A172 (cell line): ENCODE measurements around a stretch of chr11.

GRCh38 chr11:11481420-11481939 lies 128.4 kb upstream of the CSNK2A3 start:
- RAMPAGE, long total RNA, result no peak

DNA sequence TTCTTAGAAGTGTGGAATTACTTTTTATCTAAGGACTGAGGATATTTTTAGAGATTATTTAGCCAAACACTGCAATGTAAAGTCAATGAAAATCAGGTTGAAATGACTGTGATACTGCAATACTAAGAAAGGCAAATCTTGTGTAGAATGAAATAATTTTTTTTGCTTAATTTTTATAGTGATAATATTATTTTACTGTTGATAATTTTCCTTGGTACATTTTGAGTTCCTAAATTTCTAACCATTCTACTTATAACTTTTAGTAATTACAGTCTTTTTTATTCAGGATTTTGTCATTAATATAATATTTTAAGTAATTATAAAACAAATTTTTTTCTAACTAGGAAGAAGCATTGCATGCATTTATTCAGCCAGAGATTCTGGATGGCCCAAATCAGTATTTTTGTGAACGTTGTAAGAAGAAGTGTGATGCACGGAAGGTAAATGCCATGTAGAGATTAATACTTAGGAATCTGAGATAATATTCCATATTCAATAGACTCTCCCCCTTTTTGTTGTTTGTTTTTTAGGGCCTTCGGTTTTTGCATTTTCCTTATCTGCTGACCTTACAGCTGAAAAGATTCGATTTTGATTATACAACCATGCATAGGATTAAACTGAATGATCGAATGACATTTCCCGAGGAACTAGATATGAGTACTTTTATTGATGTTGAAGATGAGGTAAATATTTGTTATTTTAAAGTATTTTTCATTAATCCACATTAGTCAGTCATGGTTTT lies 78.2 kb downstream of the USP47 start:
- RAMPAGE, long total RNA, result no peak

GRCh38 chr11:11979828-11980130 lies 28.6 kb downstream of the DKK3 start:
- RAMPAGE, long total RNA, result no peak

GRCh38 chr11:12005343-12005876 lies 3.0 kb downstream of the DKK3 start:
- RAMPAGE, long total RNA, result no peak

DNA sequence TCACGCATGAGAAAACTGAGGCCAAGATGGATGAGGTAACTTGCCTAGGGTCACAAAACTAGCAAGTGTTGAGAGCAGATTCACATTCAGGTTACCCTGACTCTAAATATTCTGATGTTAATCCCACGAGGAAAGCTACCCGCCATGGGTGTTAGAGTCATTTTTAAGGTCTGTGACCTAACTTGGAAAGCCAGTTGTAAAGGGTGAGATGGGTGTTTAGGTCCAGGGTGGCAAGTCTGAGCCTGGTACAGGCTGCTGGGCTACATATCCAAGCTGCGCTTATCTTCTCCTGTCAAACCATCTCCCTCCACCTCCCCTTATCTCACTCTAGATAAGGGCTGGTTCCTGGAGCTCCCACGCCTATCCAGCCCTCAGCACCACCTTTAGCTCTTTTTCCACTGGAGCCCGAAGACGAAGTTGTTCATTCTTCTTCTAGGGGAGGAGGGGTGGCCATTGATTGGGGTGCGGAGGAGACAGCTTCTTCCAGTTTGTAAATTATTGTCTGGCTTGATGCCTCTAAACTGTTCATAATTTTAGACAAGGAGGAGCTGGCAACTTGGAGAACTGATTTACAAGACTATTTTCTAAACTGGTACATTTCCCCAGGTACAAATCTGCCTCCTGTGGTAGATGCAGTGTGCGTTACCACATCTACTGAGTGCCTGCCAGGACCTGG lies 48.5 kb downstream of the MICAL2 start:
- RAMPAGE, long total RNA, result no peak

DNA sequence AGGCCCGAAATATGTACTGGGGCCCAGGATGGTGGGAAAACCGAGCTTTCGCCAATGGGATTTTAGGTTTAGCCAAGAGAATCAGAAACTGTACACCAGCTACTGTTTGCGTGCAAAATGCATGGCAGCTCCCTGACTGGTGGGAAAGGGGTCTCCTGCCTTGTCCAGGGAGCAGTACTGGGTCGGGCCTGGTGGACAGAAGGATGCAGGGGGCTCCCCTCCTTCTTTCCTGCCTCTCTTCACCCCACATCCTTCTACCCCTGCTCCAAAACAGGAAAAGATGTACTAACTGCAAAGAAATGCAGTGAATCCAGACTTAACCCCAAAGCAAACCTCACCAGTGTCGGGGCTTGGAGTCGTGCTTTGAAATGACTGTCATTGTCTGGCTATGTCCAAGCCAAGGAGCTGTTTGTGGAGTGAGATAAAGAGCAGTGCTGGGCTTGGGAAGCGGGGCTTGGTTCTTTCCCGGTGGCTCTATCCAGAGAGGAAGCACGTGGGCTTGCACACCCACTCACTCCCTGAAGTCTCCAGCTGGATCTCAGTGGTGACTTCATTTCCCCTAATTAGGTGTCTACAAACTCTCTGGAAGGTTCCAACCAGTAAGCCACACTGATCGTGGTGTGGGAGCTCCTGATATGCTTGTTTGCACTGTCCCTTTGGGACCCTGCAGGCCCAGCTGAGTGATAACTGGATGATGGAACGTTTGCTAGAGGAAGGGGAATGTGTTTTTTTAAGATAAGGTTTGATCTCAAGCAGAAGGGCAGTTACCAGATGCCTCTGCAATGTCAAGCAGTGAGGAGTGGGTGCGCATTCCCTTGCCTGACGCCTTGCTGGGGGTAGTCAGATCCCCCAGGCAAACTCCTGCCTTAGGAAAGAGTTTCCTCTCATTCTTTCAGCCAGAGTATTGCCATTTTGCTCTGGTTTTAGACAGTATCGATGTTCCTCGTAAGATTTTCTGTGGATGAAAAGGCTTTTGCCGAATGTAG lies 90.6 kb downstream of the MICAL2 start:
- RAMPAGE, long total RNA, result no peak

DNA sequence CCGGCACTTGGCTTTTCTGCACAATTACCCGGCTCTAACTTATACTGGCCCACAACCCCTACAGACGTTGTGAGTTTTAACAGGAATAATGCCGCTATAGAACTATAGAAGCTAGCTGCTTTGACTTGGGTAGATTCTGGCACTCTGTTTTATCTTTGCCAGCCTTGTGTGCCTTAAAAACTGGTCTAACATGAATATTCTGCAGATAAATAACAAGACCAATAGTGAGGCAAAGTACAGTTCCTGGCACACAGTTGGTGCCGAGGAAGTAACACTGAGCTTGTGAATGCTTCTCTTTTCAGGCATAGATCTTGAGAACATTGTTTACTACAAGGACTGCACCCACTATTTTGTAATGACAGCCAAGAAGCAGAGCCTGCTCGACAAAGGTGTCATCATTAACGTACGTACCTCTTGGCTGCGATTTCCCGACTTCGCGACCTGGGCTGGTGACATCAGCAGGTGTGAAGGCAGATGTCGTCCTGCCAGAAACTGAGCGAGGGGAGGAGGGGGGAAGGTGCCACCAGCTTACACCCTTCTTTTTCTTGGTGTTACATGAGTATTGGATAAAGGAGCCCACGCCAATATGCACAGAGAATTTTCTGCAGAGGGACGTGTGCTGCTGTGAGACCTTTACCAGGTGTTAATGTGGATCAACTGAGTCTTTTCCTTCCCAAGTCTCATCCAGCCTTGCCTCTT lies 105.7 kb downstream of the MICAL2 start:
- RAMPAGE, long total RNA, result no peak

DNA sequence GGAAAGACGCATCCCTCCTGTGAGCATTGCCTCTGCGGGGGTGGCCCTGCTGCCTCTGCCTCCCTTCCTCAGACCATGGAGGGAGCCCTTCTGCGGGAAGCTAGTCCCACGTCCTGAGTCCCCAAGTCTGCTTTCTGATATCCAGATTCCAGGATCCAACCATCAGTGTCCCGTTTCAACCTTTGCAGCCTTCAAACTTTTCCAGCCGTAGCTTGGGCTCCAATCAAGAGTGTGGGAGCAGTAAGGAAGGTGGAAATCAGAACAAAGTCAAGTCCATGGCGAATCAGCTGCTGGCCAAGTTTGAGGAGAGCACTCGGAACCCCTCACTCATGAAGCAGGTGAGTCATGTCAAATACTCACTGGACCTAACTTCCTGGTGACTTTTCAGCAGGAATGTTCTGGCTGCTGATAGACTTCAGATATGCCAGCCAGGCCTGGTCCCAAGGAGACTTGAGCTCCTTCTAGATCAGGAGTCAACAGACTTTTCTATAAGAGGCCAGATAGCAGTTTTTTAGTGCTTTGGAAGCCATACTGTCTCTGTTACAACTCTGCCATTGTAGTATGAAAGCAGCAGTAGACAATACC lies 128.9 kb downstream of the MICAL2 start:
- RAMPAGE, long total RNA, result no peak

GRCh38 chr11:12246447-12246919 lies 130.9 kb upstream of the PARVA start:
- RAMPAGE, long total RNA, result no peak

DNA sequence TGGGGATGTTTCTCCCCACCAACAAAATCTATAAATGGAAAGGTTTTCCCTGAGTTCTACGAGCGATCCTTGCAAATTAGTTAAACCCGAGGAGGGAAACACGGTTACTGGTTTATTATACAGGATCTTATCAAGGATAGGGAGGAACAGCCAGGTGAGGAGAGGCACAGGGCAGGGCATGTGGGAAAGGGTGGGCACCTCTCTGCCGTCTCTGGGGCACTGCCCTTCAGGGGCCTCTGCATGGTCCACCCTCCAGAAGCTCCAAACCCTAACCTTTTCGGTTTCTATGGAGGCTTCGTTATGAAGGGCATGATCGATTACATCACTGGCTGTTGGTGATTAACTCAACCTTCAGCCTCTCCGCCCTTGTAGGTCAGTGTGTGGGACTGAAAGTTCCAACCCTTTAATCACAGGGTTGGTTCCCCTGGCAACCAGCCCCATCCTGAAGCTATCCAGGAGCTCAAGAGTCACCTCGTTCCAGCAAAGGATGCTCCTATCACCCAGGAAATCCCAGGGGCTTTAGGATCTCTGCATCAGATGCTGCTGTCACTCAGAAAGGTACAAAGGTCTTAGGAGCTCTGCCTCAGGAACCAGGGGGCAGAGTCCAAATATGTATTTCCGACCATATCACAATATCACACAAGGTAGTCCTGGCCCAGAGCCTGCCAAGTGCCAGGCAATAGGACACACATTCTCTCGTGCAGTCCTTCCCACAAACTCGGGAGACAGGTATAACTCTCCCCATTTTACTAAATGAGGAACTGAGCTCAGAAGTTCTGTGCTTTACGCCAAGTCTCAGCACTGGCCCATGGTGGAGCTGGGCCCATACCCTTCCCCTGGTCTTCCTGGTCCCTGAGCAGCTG lies 123.6 kb upstream of the PARVA start:
- RAMPAGE, long total RNA, result no peak

DNA sequence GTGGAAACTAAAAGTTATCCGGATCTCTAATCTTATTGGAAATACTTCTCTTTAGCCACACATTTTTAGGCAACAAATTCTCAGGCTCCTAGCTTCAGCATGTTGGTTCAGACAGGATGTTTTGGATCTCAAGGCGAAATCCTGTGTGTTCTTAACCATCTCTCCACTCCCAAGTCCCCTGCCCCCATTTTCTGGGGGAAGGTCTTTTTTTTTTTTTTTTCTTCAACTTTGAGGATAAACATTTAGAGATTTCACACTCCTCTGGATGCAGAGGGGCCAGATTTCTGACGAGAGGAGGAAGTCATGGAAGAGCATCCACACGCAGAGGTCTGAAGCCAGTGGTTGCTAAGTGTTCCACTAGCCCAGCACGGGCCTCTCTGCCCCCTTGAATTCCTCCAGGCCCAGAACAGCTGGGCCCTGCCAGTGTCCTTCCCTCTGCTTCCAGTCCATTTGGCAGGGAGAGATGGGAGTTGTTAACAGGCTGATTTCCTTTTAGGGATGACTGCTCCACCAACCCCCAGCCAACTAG lies 20.3 kb downstream of the PARVA start:
- RAMPAGE, long total RNA, result no peak

DNA sequence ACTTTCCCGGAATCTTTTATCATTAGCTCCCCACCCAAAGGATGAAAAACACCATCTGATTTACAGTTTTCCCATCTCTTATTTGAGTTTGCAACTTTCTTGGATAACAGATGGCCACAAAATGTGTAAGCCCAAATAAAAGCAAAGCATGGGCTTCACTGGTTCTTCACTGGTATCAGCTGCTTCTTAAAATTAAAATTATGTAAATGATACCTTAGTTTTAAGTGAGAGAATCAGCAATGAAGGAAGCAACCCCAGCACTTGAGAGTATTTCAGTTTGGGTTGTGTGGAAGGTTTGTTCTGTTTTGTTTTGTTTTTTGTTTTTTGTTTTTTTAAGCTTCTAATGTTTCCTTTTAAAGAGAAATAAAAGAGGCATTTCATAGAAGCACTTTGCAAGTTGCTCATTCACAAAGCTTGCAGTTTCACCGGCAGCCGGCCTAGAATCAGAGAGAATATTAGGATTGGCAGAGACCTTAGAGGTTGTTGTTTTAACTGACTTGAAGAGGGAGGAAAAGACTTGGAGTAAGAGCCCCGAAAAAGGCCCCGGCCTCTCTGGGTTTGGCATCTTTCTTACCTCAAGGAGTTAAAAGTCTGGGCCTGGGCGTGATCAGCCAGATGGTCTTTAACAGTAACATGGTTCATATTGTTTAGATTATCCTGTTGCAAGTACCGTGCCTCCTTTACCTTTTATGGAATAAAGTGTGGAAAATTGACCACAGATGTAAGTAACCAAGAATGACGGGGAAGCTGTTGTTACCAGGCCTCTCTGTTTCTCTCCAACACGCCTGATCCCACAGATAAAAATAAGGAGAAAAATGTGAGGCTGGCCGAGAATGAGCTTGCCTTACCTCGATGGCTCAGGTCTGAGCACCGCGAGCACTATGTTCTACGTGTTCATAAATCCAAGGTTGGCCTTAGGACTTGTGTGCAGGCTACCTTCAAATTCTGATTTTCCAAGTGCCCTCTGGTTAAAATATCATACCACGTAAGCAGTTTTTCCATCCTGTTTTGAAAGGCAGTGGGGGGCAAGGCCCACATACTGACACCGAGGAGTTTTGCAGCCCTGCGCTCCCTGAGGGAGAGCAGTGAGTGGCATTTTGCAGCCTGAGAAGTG lies 56.2 kb downstream of the PARVA start:
- RAMPAGE, long total RNA, result no peak

DNA sequence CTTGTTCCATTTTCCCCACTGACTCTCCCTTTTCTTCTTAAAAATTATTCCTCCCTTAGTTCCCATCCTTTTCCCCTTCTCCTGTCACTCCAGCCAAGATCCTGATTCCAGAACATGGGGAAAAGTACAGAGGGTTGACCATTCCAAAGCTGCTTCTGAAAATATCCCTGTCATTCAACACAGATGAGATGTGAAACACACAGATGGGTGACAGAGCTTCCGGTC lies 57.8 kb downstream of the PARVA start:
- RAMPAGE, long total RNA, result no peak

DNA sequence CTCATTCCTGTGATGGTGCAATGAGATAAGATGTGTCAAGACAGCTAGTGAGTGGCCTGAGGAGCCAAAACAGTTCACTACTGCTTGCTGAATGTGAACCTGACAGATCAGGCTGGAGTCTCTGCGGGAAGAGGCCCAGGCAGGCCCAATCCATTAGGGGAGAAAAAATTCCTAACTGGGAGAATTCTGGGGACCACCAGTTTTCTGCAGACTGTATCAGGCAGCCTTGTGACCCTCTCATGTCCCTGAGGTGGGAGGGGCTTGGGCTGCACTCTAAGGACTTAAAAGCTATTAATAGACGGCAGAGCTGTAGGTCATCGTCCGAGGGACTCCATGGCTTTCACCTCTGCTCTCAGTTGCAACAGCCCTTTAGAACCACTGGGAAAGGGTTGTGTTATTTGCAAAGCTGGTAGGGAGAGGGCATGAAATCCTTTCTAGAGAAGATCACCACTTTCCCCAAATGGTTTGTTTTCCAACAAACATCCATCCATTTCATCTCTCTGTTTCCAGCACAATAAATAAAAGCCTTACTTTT lies 126.0 kb upstream of the TEAD1 start:
- RAMPAGE, long total RNA, result no peak

DNA sequence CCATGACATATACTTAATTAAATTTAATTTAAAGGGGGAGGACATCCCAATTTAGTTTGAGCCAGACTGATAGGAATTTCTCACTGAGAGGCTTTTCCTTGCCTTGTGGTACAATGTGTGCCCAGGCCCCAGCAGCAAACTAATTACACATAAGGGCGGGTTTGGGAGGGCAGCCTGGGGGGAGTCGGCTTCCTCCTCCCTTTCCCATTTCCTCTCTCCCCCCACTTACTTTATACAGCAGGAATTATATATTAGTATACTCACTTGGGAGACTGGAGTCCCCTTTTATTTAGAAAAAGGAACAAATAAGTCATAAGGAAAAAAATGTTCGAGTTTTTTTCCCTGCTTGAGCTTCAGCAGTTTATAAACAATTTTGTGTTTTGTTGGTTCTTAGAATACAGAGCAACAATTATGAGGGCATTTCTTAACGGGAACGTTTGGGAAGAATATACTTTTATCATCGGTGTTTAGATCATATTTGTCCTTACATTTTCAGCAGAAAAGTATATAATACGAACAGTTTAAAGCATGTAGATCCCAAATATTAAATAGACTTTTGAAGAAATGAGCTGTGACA lies 3.1 kb downstream of the TEAD1 start:
- RAMPAGE, long total RNA, result no peak

- RAMPAGE, long total RNA, result no peak
Observed at GRCh38 chr11:12710279-12710885, 36.2 kb downstream of the TEAD1 start.

DNA sequence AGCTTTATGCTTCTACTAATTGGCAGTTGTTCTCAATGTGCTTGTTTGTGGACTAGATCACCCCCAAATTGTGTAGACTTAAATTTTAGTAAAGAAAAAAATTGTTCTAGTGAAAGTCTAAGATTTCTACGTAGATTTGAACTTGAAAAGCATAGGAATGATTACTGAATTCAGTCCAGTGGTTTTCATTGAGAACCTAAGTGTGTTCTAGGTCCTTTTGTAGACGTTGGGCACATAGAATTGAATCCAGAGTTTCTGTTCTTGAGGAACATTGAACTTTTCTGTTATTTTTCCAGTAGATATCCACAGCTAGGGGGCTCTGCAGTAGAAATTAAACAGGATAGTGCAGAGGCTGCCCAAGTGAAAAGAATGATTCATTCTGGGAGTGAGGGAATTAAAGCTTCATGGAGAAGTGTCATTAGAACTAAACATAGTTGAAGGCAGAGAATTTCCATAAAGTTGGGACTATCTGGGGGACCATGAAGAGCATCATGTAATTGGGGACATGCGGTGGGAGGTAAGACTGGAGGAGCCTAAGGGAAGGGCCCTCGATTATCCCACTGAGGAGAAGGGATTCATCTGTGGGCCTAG lies 140.5 kb upstream of the RASSF10 start:
- RAMPAGE, long total RNA, result no peak

DNA sequence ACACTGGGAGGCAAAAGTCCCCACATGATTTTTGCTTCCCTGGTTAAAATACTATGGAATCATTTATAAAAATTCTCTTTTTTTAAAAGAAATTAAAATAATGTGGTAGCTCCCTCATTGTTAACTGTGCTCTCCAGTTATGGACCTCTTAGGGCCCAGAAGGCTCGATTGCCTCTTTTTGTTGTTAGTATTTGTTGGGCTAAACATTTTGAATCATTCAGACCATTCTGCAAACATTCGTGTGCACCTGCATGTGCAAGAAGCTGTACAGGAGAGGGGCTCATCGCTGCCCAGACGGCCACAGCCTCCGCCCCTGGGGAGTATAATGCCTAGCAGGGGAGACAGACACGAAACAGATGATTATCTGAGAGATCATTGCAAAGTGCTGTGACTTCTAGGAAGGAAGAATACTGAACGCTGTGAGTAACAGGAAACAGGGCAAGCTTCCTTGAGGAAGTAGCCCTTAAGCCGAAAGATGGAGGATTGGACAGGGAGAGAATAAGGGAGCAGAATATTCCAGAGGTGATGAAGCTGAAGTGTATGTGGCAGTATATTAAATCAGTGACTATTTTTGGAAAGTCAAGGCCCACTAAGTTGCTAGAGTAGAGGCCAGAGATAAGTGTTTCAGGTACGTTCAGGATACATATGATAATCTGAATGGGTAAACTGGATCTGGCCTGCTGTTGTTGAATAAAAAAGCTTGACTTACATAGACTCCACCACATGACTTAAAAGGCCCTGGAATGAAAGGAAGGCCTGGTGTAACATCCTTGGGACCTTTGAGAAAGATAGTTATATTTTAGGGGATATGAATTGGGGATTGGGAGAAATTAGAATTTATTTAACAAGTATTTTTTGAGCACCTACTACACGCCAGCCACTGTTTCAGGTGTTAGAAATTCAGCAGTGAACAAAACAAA lies 123.2 kb upstream of the RASSF10 start:
- RAMPAGE, long total RNA, result no peak

GRCh38 chr11:12897414-12897795 lies 111.7 kb upstream of the RASSF10 start:
- RAMPAGE, long total RNA, result no peak

GRCh38 chr11:13007929-13008376 lies 1.2 kb upstream of the RASSF10 start:
- RAMPAGE, long total RNA, result no peak